GM19240 (cell line): ENCODE measurements around a stretch of chr3.

- RRBS: no CpG with 5 or more reads among the region's 4 CpGs
Measured at GRCh38 chr3:18679296-18679821, 254.2 kb upstream of the SATB1 start.

- RRBS: no CpG with 5 or more reads among the region's 5 CpGs
Measured at GRCh38 chr3:19987440-19987890, 24.6 kb downstream of the PP2D1 start.

DNA sequence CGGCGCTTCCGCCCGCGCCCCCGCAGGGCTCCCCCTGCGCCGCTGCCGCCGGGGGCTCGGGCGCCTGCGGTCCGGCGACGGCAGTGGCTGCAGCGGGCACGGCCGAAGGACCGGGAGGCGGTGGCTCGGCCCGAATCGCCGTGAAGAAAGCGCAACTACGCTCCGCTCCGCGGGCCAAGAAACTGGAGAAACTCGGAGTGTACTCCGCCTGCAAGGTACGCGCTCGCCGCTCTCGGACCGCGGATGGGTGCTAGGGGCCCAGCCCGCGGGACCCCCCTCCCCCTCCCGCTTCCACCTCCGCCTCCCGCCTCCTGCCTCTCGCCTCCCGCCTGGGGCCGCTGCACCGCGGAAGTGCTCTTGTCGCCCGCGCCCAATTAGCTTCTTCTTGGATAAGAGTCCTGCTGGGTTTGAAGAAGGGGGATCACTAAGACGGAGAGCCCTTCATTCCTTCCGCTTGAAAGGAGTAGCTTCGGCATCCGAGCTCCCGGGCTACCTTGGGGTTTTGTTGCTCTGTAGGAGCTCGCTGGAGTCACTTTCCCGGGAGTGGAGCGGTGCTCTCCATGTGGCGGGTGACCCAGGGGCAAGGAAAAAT, 416 bp downstream of the KAT2B start:
- RRBS: 2% methylated on average over 17 of the region's 61 CpGs

GRCh38 chr3:23257686-23258406, 54.7 kb downstream of the UBE2E2 start:
- RRBS: no CpG with 5 or more reads among the region's 6 CpGs

DNA sequence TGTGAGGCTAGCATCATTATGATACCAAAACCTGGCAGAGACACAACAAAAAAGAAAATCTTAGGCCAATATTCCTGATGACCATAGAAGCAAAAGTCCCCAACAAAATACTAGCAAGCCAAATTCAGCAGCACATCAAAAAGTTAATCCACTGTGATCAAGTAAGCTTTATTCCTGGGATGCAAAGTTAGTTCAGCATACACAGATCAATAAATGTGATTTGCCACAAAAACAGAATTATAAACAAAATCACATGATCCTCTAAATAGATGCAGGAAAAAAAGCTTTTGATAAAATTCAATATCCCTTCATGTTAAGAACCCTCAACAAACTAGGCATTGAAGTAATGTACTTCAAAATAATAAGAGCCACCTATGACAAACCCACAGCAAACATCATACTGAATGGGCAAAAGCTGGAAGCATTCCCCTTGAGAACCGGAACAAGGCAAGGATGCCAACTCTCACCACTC, 161.7 kb downstream of the UBE2E2 start:
- RRBS: no CpG with 5 or more reads among the region's 1 CpG

DNA sequence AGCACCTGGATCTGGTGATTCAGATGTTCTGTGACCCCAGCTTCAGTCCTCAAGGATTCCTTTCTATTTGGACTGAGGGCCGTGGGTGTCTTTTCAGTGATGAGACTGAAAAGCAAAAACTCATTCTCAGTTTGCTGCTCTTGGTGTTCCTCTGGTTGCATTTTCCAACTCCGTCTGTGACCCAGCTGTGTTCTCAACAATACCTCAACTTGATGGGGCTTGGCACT, 142.6 kb upstream of the UBE2E1 start:
- RRBS: no CpG with 5 or more reads among the region's 2 CpGs

DNA sequence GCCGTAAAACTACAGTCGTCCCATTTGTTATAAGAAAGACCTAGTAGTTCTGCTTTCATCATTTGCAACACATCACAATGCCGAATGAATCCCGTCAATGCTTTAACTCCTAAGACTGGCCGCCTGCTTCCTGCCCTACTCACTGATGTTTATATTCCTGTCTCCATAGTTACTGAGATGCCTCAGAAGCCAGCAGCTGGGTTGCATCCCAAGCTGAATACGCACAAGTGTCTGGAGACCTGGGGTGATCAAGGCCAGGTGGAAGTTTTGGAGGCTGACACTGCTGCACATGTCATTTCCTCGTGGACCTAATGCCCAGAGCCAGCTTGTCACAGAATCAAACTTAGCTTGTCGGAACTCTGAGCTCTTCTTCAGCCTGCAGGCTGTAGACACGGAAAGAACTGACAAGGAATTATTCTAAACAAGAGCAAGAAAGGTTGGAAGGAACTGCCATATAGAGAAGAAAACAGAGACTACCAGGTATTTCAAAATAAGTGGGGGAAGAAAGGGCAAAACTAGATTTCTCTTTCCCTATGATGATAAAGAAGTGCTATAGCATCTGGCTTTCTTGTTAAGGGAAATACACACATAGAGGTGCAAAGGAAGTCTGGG, 95.1 kb upstream of the UBE2E1 start:
- RRBS: no CpG with 5 or more reads among the region's 9 CpGs

DNA sequence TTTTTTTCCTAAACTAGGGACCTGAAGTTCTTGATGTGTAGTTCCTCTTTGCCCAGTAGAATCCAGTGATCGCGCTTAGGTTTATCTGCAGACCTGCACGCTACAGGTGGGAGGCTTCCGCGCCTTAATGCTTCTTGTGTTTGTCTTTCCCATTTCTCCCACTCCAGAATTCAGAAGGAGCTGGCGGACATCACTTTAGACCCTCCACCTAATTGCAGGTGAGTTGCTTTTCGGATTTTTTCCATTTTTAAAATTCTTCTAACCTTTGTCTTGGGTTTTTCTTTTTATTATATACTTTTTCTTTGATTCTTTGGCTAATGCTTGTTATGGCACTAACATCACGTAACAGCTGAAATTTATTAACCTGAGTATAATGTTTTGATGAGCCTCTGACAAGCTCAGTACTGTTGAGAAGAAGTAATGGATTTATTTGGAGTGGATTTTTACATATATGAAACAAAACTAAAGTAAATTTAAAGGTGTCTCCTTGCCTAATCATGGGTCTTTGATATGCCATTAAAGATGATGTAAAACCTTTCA, 5.6 kb downstream of the UBE2E1 start:
- RRBS: no CpG with 5 or more reads among the region's 8 CpGs

DNA sequence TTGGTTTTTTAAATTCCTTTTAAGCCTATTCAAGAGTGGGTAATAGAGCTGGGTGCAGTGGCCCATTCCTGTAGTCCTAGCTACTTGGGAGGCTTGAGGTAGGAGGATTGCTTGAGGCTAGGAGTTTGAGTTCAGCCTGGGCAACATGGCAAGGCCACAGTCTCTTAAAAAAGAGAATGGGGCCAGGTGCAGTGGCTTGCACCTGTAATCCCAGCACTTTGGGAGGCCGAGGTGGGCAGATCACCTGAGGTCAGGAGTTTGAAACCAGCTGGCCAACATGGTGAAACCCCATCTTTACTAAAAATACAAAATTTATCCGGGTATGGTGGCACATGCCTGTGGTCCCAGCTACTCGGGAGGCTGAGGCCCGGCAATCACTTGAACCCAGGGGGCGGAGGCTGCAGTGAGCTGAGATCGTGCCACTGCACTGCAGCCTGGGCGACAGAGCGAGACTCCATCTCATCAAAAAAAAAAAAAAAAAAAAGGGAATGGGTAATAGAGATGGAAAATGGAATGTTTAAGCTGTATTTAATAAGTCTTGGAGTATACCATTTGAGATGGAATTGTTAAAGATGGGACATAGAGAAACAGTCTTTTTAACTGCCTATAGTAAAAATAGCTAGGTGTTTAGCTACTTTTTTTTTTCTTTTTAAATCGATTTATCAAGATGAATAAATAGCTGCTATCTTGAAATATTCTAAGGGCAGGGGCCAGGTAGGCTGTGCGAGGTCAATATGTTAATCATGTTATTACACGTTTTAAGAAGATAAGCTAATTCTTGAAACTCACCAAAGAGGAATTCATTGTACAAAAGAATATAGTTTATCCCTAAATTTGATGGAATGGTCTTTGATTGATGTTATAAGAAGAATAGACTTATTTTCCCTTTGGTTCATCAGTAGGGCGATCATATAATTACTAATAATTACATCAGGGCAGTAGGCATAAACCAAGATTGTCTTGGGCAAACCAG, 40.8 kb downstream of the UBE2E1 start:
- RRBS: no CpG with 5 or more reads among the region's 12 CpGs

- RRBS: no CpG with 5 or more reads among the region's 15 CpGs
Measured at GRCh38 chr3:23943880-23944660, 1.0 kb upstream of the NR1D2 start.

- RRBS: no CpG with 5 or more reads among the region's 10 CpGs
Measured at GRCh38 chr3:23961842-23962797, 17.0 kb downstream of the NR1D2 start.

DNA sequence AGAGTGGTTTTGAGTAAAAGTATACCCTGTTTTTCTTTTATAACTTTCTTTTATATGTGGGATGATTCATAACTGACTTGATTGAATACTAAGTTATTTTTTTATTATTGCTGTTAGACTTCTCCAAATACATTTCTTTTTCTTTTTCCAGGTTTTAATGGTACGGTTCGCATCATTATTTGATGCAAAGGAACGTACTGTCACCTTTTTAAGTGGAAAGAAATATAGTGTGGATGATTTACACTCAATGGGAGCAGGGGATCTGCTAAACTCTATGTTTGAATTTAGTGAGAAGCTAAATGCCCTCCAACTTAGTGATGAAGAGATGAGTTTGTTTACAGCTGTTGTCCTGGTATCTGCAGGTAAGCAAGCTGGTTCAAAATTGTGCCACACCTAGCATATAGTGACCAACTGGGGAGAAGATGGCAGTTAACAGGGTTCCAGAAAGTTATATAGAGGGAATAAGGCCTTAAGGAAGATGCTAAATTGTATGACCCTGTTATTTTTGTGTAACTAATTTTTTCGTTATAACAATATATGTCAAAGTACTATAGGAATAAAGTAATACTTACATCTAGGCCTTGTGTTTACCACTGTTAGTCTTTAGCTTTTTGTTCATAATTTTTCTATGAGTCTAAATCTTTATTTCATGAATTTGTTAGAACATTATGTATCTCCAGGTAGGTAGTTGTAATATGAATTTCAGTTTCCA, 22.7 kb downstream of the NR1D2 start:
- RRBS: no CpG with 5 or more reads among the region's 4 CpGs

DNA sequence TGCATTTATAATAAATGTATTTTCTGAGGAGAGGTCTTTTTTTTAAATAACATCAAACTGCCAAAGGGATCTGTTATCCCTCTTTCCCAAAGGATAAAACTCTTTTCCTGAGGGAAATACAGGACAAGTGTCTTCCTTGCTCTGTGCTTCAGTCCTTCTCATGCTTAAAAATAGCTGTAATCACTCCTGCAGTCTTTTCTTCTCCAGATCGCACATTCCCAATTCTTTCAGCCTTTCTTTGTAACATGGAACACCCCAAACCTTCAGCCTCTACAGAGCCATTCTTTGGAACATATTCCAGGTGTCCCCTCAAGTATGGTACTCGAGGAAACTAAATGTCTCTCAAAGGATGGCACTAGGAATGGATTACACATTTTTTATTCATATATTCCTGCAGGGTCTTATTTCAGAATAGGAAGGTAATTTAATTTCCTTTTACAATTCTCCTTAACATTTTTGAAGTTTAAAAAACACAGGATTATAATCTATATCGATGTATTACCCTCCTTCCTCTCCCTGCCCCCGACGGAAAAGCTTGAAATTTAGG, 180.1 kb downstream of the THRB start:
- RRBS: no CpG with 5 or more reads among the region's 5 CpGs

GRCh38 chr3:24433649-24434359, 60.8 kb downstream of the THRB start:
- RRBS: no CpG with 5 or more reads among the region's 6 CpGs

GRCh38 chr3:24450589-24451099, 44.0 kb downstream of the THRB start:
- RRBS: no CpG with 5 or more reads among the region's 1 CpG

- RRBS: no CpG with 5 or more reads among the region's 7 CpGs
Measured at GRCh38 chr3:24451391-24452118, 43.1 kb downstream of the THRB start.

GRCh38 chr3:24453668-24454198, 40.9 kb downstream of the THRB start:
- RRBS: no CpG with 5 or more reads among the region's 4 CpGs

DNA sequence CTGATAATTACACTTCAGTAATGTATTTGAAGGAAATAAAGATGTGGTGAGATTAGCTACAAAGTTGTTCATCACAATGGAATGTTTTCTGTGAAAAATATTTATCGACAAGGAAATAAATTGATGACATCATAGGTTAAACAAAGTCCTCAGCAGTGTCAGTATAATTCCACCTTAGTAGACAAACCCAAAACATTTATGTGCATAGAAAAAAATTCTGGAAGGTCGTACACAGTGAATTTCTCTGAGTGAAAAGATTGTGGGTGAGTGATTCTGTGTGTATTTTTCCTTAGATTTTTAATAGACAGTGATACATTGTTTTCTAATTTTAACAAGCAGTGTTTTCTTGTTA, 30.0 kb downstream of the RARB start:
- RRBS: no CpG with 5 or more reads among the region's 2 CpGs